Cardiac septum (tissue), 1 donor: Measurements from ENCODE around the genes STRA8 and NUP205.

GRCh38 chr7:135161991-135163074 is 8.2 kb downstream of the CYREN start:
- PRO-cap = no peak

DNA sequence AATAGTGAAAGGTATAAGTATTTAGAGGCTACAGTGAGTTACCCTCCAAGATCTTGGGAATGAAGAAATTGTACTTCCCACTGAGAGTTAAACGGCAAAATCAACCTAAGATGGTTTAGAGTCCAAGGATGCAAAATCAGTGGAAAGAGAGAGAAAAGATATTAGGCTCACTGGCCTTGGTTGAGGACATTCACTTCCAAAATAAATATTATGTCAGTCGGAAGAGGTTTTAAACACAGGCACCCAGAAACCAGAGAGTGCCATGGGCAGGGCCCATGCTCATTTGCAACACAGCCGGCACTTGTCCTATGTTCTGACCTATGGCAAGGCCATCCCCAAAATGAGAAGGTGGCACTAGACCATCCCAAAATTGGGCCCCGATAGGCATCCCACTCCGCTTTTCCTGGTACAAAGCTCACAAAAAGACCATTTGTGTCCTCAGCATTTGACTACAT is 3.9 kb upstream of the WDR91 start:
- PRO-cap = no peak

DNA sequence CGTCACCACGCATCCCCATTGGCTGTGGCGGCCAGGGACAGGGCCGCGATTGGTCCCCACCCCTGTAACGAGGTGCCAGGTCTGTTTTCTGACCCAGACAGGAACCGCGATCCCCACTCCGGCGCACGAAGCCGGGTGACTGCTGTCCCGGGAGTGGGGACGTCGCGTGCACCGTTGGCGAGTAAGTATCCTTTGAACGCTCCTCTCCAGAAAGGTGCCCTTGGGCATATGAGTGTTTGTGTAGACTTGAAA is at the start of gene STRA8:
Gene STRA8 (plus strand): TSS at position 116 of the 252 bp plus-strand sequence.
- PRO-cap = no peak

- PRO-cap = unidirectional peak, plus-strand start at chr7:135557917
Observed at GRCh38 chr7:135557337-135558086, at the start of gene NUP205. Gene NUP205 (plus strand): TSS chr7:135557917.

- PRO-cap = no peak
Observed at GRCh38 chr7:135577582-135578119, 19.9 kb downstream of the NUP205 start.

DNA sequence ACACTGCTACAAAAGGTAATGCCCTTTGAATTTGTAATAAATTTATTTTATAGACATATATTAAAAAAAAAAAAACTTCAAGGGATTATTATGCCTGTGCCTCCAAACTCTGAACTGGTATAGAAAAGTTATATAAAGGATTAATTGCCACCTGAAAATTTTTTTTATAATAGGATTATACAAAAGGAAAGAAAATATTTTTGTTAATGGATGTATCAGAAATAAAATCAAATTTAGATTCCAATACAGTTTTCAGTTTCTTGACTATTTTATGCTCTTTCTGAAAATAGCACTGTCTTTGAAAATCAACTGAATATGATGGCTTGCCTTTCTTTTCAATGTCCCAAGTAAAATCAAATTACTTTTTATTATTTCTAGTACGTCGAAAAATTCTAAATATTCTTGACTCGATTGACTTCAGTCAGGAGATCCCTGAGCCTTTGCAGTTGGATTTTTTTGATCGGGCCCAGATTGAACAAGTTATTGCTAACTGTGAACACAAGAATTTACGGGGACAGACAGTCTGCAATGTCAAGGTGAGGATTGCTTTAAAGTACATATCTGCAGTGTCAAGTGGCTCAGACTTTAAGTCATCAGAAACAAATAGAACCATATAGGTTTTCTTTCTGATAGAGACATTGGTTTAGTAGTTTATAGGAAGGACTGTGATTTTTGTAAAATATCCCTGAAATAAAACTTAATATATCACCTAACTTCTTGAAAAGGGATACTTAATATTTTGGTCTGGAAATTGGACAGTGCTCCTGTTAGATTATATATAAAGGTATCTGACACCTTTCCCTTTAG is 45.4 kb upstream of the STMP1 start:
- PRO-cap = no peak

GRCh38 chr7:135638422-135638901 is 23.9 kb upstream of the STMP1 start:
- PRO-cap = no peak

DNA sequence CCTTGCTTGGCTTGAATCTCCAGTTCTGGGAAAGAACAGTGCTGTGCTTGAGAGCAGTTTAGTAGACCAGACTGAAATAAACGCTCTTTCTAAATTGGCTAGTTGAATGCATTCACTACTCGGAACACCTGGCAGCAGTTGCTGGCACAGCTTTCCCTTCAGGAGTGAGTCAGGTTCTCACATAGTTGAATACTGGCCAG is 16.5 kb downstream of the STMP1 start:
- PRO-cap = no peak

GRCh38 chr7:135939278-135939912 is 37.8 kb downstream of the MTPN start:
- PRO-cap = no peak

DNA sequence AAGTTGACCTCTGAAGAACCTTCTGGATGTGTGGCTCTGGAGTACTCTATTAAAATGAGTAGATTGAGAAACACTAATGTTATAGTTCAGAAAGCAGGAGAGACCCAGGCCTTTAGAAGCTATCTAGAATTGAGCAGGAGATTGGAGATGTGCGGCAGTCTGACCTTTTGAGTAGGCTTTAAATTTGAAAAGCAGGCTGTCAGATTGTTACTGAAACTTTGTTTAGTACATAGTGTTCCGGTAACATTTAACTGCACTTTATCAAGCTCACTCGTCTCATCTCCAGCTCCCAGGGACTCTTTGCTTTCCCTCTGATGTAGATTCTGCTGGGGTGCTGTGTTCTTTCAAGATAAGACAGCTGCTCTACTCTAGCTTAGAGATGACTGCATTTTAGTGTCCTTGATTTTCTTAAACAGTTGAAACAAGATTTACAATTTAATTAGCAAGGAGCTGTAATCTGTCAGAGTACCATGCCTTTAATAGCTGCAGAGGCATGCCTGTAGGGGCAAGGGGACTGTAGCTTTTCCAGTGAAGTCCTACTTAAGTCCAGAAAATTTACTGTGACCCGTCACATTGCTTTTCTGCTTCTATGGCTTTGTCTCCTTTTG is 56.3 kb upstream of the MTPN start:
- PRO-cap = no peak

DNA sequence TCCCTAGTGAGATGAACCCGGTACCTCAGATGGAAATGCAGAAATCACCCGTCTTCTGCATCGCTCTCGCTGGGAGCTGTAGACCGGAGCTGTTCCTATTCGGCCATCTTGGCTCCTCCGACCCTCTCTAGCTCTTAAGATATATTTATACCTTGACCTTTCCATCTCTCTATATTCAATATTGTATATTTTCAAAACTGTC is 442.8 kb upstream of the MTPN start:
- PRO-cap = no peak

GRCh38 chr7:137181434-137182161 is 161.9 kb downstream of the PTN start:
- PRO-cap = no peak

GRCh38 chr7:137513518-137514177 is 170.1 kb upstream of the PTN start:
- PRO-cap = no peak

DNA sequence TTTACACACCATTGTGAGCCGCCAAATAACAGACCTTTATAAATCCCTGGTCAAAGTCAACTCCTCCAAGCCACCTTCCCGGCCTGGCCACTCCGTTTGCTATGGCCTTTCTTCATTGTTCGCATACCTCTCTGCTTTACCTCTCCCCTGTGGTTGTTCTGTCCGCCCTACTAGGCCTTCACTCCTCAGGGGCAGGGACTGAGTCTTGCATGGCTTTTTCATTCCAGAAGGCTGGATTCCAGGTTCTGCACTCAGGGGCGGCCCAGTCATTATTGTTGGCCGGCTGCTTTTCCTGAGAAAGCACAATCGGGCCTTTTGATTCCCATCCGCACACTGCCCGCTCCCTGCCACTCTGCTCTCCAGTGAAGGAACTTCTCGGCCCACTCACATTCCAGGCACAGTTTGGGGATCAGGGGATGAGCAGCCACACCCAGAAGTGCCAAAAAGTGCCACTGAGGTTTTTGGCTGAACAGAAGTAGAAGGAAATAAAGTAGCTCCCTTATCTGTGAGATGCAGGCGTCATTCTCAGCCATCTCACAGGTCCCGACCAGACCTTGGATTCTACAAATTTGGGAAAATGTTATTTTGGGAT is 18.2 kb downstream of the CREB3L2 start:
- PRO-cap = no peak

DNA sequence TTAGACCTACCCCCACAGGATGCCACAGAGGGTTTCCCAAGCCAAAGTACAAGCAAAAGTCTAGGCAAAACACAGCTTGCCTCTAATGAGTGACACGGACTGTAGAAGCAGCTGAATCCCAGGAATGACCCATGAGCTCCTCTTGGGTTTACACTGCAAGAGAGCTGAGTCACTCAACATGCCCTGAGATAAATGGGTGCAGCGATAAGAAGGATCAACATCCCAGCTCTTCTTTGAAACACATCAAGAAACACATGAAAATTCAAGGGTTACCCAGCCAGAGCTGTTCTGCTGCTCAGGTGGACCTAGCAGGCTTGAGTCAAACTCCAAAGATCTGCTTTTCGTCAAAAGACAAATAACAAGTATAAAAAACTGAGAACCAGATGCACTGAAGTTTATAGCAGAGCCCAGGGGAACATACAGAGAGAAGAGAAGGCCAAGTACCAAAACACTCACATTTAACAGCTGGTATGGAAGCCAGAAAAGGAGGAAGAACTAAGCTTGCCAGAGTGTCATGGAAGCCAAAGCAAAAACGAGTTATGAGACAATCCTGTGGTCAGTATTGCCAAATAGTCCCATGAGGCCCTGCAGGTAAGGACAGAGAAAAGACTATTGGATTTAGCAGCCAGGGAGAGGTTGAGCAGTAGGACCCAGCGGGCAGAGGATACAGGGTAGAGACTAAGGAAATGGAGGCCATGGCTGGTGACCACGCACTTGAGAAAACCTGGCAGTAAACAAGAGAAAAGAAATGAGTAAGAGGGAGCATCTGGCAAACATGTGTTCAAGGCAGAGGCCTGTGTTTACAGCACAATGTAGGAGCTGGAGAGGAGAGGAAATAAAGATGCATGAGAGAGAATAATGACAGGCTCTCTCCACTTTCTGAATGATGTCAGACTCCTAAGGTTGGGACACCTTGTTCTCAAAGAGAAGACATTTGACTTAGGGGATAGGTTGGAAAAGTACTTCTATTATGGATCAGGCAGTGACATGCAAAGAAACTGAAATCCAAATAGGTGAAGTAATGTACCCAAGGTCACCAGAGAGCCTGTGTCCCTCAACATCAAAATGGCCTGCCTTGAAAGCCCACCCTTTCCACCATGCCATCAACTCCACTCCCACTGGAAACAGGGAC is 9.3 kb downstream of the CREB3L2 start:
- PRO-cap = no peak

DNA sequence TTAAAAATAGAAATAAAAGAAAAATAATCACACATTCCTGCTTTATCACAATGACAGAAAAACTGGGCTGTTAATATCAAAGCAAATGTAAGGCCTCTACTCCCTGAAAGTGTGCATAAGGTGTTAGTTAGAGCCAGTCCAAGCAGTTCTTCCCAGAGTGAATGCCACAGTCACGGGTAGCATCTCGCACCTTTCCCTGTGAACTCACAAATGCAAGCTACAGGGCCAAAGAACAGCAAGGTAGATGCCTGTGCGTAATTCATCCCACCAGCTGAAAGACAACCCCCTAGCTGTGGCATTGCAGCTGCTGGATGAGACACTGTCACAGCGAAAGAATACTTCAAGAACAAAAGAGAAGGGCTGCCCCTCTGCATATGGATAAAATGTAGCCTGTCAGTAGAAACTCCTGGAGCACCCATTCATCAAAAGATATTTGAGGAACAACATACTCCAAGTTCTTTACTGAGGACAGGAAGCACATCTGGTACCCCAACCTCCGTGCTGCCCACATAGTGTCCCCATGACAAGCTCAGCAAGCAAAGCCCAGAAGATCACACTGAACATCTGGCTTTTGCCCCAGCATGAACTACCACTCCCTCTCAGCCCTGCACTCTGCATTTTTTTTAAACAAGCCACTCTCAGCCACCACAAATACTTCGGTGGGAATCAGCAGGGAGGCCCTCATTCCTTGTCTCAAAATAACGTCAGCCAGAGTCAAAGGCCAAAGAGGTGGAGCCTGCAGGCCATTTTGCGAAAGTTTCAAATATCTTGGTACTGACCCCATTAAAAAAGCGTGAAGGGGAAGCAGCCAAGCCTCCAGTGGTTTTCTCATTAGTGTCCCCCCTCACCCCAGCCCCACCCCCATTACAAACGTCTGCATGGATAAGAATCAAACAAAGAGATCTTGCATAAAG is 1.8 kb downstream of the CREB3L2 start:
- PRO-cap = bidirectional peak, plus-strand start at position 783 of the sequence, minus-strand start at position 566 of the sequence

DNA sequence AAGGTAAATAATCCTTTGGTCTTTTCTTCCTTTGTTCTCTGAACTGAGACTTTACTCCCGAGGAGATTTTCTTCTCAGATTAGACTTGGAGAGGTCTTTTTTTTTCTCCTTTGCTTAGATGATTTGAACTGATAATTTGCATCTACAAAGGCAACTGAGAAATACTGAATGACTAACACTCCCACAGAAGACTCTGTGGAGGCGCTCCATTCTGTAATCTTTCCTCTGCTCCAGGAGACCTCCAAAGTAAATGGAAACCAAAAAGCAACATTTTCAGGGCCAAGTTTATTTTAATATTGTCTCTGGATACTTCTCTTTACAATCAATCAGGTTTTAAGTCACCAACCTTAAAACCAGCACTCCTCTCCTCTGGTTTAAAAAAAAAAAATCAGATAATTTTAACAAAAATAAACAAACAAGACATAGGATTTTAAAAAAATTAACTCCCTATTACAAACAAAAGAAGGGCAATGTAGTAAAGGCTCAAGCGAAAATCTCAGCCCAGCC is 93.4 kb downstream of the AKR1D1 start:
- PRO-cap = no peak

DNA sequence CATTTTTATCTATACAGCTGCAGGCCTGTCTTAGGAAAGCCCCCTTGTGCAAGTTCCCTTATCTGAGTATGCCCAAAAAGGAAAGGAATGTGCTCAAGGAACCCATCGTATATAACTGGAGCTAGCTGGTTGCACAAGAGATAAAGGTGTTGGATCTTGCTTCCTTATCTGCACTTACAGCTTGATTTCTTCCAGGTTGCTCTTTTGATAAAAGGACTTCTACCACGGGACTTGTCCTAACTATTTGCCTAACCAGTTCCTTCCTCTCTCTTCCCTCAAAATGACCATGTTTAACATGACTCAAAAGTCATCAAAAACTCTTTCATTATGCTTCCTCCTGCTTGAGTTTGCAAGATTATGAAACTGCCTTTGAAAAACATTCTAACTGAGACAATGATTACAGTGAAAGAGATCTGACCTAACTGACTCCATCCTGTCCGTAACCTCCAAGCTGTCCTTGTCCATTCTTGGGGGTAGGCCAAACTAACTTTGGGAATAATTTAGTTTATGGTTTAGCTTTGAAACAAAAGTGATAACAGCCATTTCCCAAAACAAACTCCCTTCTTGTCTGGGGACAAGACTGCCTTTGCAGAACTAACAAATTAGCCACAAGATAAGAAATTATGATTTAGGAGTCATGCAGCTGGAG is 181.5 kb downstream of the AKR1D1 start:
- PRO-cap = no peak

DNA sequence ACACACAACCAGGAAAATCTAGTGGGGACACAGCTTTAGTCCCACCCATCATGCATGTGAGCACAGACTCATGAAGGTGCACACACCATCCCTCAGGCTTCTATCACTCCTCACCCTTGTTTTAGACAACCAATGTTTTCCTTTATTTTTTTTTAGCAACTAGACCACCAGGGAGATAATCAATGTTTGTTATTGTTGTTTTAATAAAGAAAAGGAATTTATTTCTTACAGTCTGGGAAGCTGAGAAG is 151.1 kb upstream of the TRIM24 start:
- PRO-cap = unidirectional peak, minus-strand start at position 175 of the sequence

GRCh38 chr7:138313900-138314386 is 146.1 kb upstream of the TRIM24 start:
- PRO-cap = no peak